Psoas muscle (tissue), 2 donors: ENCODE measurements around a stretch of chr18.

DNA sequence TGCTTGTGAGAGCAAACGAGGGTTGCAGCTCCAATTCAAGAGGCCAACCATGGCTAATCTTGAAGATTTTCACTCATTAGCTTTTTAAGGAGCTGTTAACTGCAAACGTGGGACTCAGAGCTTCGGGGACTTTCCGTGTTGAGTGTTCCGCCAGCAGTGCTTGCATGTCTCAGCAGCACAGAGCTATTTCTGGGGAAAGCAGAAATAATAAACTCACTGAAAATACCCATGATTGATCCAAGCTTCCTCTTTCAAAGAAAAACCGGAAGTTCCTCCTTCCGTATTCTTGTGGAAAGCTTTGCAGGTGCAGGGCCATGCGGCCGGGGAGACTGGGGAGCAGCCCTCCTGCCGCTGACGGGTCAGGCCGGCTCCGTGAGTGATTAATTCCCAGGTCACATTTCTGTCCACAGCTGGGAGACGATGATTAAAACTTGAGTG is 54.4 kb upstream of the CTDP1 start:
- PRO-cap, 2 experiments: no peak in any of the 2 experiments

DNA sequence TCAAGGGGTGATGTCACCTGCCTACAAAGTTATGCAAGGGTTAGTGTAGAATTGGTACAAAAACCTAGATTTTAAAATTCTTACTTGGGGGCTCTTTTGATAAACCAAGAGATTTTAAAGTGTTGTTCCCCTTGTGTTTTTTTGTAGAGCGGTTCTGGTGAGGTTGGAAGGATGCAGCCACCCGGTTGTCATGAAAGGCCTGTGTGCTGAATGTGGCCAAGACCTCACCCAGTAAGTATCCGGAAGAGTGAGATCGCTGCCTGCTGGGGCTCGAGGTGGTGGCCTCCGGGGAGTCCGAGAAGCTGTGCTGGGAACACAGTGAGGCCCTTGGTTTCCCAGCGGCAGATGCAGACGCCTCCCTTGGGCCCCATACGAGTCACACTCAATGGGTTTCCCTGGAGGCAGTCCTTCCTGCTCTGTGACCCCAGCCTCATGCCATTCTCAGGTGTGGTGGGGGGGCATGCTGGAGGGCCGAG is 15.5 kb downstream of the CTDP1 start:
- PRO-cap, 2 experiments: no peak in any of the 2 experiments

DNA sequence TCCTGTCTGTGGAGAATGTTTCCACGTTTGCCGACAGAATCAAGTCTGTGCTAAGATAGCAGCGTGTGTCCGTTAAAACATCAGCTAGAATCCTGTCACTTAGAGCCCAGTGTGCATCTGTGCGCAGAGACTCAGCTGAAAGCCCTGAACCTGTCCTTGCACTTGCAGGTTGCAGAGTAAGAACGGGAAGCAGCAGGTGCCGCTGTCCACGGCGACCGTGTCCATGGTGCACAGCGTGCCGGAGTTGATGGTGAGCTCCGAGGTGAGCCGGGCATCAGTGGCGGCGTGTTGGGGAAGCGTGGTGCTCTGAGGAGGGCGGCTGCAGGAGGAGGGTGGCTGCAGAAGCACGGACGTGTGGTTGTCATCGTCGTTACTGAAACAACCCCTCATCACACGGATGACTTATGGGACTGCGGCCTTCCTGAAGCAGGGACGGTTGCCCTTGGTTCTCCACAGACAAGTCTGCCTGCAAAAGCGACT is 16.2 kb downstream of the CTDP1 start:
- PRO-cap, 2 experiments: no peak in any of the 2 experiments

GRCh38 chr18:79749580-79750022 is 48.1 kb upstream of the KCNG2 start:
- PRO-cap, 2 experiments: no peak in any of the 2 experiments

GRCh38 chr18:79791337-79792080 is 6.2 kb upstream of the KCNG2 start:
- PRO-cap, 2 experiments: no peak in any of the 2 experiments

- PRO-cap, 2 experiments: no peak in any of the 2 experiments
Observed at GRCh38 chr18:79947857-79948640, 3.4 kb downstream of the SLC66A2 start.

DNA sequence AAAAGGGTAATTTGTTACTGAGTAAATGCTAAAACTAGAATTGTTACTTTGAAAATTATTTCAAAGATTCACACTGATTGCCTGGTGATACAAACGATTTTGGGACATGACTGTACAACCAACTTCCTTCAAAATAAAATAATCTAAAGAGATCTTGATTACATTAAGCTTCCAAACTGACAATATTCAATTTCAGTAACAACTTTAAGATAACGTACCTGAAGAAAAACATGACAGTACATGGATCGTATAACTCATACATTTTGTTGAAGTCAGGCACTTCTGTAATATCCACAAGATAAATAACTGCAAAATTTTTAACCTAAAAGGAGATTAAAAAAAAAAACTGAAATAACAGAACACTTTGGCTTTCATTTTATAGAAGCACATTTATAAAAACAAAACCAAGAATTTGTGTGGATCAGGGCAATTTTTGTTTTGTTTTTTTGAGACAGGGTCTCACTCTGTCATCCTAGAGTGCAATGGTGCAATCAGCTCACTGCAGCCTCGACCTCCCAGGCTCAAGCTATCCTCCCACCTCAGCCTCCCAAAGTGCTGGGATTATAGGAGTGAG is 10.9 kb downstream of the TXNL4A start:
- PRO-cap, 2 experiments: no peak in any of the 2 experiments

GRCh38 chr18:80102981-80103531 is 6.0 kb upstream of the ADNP2 start:
- PRO-cap, 2 experiments: no peak in any of the 2 experiments

DNA sequence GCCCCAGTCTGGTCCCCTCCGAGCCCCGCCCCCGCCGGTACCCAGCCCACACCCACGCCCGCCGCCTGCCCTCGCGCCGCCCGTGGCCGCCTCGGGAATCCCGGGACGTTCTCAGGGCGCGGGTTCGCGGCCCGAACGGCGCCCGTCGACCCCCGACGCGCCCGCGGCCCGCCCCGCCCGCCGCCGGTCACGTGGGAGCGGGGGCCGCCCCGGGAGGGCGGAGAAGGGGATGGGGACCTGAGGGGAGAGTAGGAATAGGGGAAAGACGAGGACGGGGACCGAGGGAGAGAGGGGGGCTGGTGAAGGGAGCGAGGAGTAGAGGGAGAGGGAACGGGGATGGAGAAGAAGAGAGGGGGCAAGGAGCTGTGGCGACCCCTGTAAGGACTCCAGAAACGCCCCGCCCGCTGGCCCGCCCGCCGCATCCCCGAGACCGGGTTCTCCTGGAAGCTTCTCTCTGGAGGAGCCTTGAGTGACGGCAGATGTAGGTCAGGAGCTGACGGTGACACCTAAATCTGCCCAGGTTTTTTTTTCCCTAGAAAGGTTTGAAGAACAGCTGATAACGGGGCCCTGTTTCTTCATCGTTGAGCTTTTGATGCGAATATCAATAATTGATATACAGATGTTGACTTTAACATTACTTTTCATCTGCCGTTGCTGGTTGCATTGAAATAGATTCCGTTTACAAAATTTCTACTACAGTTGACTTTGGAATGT is 632 bp downstream of the ADNP2 start:
- PRO-cap, 2 experiments: peak in 2 of 2 experiments; most common minus-strand start position 159 of the sequence (in 1)

- PRO-cap, 2 experiments: no peak in any of the 2 experiments
Observed at GRCh38 chr18:80172055-80172506, 63.0 kb downstream of the ADNP2 start.

DNA sequence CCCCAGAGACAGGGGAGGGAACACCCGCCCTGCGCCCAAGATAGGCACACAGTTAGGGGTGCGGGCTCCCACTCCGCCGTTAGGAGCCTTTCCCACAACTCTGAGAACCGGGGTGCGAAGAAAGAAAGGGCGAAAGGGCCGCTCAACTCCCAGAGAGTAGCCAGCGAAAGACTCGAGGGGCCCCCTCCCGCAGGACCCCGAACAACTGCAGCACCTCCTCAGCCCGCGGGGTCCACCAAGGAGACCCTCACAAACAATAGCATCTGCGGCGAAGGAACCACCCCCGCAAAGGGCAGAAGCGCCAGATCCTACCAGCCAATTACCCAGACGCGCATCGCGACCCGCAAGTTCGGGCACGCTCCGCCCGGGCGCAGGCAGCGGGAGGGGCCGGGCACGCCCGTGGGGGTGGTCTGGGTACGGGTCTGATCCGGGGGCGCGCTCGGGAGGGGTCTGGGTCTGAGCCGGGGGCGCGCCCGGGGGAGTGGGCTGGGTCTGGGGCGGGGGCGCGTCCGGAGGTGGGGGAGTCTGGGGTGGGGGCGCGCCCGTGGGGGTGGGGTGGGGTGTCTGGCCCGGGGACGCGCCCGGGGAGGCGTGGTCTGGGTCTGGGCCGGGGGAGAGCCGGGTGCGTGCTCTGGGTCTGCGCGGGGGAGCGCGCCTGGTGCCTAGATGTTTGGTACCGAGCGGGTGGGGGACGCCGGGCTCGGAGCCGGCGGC is 1.1 kb downstream of the PARD6G start:
- PRO-cap, 2 experiments: no peak in any of the 2 experiments